Bronchial lymph node (tissue), 1 donor: ENCODE data around the gene GNMT.

DNA sequence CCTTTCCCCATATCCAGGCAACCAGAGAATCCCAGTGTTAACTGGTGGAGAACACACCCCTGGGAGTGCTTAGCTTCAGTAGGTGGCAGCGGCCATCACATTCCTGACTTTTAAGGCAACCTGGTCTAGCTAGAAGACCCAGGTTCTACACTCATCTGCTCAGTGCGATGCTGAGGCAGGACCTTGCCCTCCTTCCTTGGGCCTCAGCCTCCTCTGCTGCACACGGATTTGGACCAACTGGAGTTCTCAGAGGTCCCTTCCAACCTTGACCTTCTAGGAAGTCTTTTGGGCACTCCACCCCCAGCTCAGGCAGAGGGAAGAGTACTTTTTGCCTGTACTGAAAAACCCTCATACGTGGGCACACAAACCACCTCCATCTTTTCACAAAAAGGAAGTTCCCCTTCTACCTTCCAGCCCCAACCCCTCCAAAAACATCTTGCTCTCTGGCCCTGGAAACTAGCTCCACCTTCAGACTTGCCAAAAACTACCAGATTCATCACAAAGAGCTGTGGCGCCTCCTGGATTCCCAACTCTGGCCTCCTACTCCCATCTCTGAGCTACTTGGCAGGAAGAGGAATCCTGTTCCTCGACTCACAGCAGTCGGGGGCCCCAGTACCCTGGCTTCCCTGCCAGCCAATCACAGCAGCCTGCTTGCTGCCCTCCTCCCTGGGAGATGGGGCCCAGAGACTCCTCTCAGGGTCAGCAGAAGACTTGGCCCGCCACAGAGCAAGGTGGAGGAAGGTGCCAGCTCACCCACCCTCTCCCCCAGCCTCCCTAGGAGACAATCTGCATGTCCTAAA is 2.8 kb downstream of the CCND3 start:
- PRO-cap: no peak

- PRO-cap: no peak
Measured at GRCh38 chr6:42137258-42137753, 5.1 kb downstream of the C6orf132 start.

GRCh38 chr6:42306815-42307442 is 89.3 kb upstream of the MRPS10 start:
- PRO-cap: no peak

- PRO-cap: no peak
Measured at GRCh38 chr6:42367740-42368076, 84.0 kb downstream of the TRERF1 start.

DNA sequence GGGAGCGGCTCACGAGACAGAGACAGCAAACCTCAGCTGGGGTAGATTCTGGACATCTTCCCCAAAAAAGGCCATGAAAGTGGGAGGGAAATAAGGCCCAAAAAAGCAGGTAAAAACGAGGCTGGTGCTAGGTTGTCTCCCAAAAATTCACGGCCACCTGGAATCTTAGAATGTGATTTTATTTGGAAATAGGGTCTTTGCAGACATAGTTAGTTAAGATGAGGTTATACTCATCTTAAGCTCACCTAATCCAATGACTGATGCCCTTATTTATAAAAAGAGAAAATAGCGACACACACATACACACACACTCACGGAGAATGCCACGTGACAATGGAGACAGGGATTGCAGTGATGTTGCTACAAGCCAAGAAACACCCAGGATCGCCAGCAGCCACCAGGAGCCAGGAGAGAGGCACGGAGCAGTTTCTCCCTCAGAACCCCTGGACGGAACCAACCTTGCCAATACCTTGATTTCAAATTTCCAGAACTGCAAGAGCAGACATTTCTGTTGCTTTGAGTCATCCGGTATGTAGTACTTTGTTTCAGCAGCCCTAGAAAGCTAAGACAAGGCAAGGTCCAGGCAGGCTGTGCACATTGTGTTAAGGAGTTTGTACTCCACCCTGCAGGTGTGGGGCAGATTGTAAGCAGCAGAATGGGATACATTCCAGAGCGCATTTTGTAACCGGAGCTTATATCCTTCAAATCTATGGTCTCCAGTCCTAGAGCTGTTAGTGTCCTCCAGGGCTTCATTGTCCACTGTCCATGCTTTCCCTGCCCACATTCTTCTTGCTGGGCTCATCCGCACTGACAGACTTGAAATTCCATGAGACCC is 48.4 kb downstream of the TRERF1 start:
- PRO-cap: no peak

DNA sequence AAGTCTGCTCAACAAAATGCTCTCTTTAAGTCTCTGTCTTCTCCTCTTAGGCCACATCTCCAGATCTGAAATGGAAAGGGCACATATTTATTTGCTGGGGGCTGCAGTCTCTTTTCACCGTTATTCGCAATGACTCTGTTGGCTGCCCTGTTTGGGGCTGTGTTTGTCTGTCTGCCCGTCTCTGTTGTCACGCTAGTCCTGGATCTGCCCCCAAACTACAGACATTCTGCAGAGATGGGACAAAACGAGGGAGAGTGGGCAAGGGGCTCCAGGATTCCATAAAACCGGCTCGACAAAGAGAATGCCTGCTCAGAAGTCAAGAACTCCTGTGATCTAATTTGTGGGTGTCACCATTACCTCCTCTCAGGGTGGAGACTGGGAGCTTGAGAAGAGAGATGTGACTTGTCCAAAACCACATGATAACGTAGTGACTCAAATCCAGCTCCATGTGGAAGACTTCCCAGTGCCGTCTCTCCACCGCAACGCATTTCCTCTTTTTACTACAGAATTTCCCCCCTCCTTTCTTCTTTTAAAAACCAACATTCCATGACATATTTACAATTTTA is 44.4 kb downstream of the TRERF1 start:
- PRO-cap: no peak

GRCh38 chr6:42440726-42441456 is 10.8 kb downstream of the TRERF1 start:
- PRO-cap: no peak

DNA sequence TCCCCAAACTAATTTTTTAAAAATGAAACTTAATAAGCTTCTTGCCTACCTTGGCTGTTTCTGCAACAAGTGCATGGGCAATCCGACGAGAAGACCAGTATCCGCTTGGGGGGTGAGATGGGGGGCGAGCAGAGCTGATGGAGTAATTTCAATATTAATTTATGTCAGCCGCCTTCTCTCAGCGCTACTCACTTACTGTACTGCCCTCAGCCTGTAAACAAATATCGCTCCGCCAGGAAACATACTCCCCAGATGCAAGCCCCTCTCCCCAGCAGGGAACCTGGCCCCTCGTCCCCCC is 649 bp downstream of the TRERF1 start:
- PRO-cap: no peak

DNA sequence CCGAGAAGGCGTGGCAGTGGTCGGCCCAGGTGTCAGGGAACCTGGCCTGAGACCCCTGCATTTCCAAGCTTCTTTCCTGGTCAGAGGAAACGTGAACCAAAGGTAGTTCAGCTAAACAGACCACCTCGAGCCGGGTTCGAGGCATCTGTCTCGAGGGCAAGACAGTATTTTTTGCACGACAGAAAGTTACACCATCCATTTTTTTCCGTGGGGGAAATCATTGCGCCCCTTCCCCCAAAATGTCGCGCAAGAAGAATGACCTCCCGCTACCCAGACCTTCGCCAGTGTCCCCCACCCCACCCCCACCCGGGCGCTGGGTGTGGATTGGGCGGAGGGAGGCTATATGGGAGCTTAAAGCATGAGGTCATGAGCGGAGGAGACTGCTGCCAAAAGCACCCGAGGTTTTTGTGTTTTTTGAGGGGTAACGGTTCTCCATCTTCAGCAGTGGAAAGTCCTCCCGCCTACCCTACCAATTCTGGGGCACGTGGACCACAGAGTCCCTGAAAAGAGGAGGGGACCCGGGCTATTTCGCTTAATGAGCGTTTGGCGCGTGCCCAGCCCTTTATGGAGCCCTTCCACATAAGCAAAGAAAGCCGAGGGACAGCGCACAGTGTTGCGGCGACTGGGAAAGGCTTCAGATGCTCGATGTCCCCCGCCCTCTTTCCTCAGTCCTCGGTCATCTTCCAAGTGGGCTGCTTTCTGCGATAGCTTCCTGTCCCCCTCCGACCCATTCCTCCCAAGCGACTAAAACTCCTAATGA is 1.9 kb upstream of the TRERF1 start:
- PRO-cap: bidirectional peak, plus-strand start at position 610 of the sequence, minus-strand start at position 537 of the sequence

GRCh38 chr6:42548027-42548561 is 15.7 kb upstream of the UBR2 start:
- PRO-cap: no peak

DNA sequence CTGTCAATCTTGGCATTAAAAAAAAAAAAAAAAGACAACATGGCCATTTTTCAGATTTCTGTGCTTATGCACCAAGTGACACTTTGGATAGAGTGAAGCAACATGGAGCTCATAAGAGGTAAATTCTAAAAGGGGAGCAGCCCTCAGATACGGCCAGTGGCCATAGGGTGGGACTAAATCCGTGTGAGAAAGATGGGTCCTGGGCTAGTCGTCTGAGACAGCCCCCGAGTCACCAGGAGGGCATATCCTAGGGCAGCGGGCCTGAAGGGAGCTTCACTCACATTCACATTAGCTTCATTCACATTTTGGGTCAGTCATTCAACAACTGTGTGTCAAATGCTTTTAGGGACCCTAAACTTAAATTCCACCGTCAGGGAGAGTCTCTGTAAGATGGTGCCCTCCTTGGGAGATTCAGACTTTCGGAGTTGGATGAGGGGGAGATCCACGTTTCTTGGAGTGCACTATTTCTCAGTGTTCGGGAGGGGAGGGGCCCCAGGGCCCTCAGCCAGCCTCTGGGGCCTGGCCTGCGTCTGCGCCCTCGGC is 24.5 kb downstream of the PRPH2 start:
- PRO-cap: no peak

- PRO-cap: unidirectional peak, plus-strand start at chr6:42745451
Measured at GRCh38 chr6:42744865-42745586, 877 bp downstream of the TBCC start.

DNA sequence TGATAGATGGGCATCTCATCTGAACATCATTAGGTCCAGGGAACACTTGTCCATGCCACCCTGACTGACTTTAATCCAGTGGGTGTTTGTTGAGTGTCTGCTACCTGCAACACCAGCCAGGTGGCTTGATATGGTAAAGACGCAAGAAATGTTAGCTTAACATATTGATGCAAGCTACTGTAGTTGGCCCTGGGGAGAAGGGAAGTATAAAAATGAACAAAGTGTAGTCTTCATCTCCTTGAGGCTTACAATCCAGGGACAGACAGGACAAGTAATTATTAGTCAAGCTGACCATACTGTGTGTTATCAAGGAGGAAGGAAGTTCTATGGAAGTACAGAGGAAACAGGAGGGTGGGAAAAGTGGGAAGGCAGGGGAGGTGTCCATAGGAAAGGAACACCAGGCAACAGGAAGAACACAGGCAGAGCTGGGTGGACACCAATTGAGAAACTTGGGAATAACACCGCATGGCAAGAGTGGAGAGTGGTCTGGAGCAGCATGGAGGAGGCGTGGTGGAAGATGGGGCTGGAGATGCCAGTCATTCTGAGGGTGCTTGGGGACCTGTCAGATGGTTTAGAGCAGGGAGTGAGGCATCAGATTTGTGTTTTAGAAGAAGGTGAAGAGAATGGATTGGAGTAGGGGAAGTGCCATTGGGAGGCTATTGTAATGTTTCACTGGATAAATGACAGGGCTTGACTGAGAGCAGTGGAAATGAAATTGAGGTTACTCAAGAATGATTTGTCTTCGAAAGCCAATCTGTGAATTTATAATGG is 14.2 kb upstream of the BICRAL start:
- PRO-cap: no peak

GRCh38 chr6:42772511-42772952 is 9.3 kb upstream of the BICRAL start:
- PRO-cap: no peak

DNA sequence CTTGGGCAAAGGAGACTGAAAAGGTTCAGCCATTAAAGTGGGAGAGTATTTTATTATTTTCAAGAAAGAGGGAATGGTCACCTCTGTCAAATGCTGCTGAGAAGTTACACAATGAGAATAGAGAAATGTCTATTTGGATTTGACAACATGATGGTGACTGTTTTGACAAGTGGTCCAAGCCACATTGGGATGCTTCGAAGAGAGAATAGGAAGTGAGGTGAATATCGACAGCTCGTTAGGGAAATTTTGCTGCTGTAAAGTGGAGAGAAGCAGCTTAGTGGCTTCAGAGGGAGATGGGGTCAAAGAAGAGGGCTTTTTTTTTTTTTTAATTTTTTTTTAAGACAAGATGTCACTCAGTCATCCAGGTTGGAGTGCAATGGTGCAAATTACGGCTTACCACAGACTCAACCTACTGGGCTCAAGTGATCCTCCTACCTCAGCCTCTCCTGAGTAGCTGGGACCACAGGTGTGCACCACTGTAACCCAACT is 5.8 kb downstream of the BICRAL start:
- PRO-cap: no peak

DNA sequence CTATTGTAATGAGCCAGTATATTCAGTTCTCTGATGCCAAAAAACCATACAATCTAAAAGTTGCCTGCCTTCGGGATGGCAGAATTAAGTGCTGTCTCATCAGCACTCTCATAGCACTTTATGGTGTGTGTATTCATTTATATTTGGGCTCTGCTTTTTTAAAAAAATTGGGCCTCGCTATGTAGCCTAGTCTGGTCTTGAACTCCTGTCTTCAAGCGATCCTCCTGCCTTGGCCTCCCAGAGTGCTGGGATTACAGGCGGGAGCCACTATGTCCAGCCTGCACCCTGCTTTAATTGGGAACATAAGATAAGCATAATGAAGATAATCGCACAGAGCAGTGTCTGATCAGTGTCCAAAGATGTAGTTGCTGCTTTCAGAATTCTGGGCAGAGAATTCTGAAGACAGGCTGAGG is 22.9 kb downstream of the BICRAL start:
- PRO-cap: no peak

- PRO-cap: no peak
Measured at GRCh38 chr6:42893664-42894420, 3.2 kb upstream of the C6orf226 start.

- PRO-cap: bidirectional peak, plus-strand start at chr6:42960754, minus-strand start at chr6:42960632
Measured at GRCh38 chr6:42959998-42961006, at the start of gene GNMT. GNMT (plus strand) TSS chr6:42960754.

DNA sequence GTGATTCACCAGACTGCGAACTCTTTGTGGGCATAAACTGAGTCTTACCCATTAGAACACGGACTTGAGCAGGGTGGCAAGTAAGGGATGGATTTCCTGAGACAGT is 733 bp upstream of the PPP2R5D start:
- PRO-cap: no peak

GRCh38 chr6:43061007-43061747 is 1.7 kb downstream of the KLC4 start:
- PRO-cap: no peak